ENCODE measurements around a stretch of chr15.

DNA sequence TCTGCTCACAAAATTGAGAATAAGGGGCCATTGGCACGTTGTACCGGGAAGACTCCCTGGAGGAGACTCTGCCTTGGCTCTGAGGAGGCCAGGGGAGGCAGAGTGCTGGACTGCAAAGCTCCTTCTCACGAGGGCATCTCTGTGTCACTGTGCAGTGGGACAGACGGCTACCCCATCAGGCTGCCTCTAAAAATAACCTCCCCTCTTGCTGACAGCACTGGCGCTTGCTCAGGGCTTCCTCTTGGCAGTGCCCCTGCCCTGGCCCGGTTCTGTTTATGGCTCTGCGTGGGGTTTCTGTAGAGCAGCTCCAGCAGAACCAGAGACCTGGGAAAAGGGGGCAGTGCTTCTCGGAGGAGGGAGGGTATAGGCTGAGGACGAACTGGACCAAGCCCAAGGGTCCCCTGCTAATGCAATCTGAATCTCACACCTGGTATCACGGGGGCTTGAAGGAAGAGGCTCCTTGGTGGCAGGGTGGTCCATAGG lies 63.1 kb upstream of the TLE3 start:
- RRBS: no CpG with 5 or more reads among the region's 10 CpGs

DNA sequence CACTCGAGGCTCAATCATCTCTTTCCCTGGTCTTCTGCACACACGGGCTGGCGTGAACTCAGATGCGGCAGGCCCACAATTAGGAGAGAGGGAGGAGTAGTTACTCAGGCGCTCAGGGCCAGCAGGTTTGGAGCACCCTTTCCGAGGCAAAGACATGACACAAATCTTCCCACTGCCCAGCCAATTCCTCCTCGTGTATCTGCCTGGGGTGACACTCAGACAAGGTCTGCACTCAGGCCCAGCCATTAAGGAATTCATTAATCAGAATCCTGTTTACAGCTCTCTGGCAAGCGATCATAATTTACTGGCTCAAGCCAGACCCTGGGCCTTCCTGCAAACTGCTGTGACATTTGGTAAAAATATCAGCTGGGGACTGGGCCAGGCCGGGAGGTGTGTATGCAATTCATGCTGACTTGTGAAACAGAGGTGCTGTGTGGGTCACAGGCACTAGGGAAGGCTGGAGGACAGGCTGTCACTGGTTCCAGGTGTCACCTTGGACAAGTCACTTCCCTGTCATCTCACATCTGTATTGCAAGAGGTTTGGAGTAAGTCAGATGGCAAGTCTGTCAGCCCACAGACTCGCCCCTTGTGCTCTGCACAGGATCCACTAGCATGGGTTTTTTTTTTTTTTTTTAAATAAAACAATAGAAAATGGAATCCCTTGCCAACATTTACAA lies 68.2 kb upstream of the TLE3 start:
- RRBS: no CpG with 5 or more reads among the region's 10 CpGs

- RRBS: no CpG with 5 or more reads among the region's 17 CpGs
Observed at GRCh38 chr15:70180805-70181456, 83.2 kb upstream of the TLE3 start.

GRCh38 chr15:70195630-70196502 lies 98.1 kb upstream of the TLE3 start:
- RRBS: 41% methylated on average over 3 of the region's 12 CpGs

DNA sequence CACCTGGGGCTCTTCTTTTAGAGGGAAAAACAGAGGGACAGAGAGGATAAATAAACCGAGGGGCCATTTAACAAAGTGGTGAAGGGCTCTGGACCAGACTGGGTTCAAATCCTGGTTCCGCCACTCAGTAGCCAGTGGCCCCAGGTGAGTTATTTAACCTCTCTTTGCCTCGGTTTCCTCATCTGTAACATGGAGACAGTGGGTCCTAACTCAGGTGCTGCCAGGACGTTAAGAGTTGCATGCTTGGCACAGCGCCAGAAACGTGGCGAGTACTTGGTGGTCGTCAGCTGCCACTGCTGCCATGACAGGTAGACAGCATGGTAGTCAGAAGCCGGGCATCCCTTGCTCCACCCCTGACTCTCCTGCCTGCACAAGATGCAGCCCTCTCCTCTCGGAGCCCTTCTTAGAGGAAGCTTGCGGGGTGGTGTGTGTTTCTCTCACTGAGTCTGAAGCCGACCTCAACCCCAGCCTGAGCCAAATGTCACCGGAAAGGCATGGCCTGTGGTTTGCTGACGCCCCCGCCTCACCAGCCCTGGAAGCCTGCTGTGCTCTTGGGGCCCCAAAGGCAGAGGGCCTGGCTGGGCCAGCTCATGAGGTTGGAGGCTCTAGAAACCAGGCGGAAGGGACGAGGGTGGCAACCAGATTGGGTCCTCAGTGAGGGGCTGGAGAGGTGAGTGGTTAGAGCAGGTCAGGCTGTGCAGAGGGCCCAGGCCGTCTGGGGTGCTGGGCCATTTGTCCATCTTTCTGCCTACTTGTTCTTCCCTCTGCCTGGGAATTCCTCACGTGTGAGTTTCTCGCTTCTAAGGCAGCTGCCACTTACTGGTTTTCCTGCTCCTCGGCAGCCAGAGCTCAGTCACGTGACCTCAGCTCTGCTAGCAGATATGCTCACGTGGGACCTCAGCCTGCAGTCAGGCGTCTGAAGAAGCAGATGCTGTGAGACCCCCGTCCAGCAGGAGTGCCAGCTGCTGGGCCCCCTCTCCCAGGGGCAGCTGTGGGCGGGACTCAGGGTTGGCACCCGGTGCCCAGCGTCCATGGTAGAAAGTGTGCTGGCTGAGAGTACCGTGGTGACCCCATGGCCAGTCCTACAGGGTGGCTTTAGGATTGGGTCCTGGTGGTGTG lies 160.9 kb upstream of the TLE3 start:
- RRBS: no CpG with 5 or more reads among the region's 29 CpGs

- RRBS: no CpG with 5 or more reads among the region's 7 CpGs
Observed at GRCh38 chr15:70267844-70268329, 170.2 kb upstream of the TLE3 start.

GRCh38 chr15:70319436-70320054 lies 221.8 kb upstream of the TLE3 start:
- RRBS: no CpG with 5 or more reads among the region's 7 CpGs

GRCh38 chr15:70348810-70349537 lies 251.3 kb upstream of the TLE3 start:
- RRBS: no CpG with 5 or more reads among the region's 15 CpGs

DNA sequence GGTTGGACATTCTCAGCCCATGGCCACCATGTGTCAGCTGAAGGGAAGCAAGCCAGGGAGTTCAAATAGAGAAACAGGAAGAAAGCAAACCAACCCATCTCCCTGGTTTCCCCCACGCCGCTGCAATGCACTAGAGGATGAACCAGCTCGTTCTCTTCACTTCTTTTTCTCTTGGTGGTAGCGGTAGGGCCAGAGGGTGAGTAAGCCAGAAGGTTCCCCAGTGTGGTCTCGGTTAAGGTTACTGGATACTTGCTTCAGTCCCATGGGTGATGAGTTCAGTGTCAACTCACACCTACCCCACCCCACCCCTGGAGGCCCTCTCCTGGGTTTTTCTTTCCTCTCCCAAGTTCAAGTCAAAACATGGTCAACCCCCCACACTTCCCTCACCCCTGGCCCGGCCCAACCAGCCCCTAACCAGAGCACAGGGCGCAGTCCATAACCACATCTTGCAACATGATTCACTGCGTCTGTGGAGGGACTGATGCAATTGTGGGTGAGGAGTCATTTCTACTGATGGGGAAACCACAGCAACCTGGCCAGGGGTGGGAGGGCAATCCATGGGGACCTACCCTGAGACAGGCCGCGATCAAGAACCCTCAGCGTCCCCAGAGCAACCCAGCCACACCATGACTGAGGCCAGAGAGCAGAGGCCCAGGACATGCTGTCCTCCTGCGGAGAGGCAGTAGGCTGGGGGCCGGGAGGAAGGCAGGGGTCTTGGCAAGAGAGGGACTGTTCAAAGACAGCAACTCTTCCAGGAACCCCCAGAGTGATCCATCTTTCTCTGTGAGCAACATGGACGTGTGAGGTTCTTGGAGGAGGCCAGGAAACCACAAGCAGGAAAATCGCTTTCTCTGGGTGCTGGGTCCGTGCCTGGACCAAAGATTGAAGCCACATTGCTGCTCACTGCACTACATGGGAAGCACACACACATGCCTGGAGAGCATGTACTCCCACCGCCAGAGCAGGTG lies 276.6 kb downstream of the UACA start:
- RRBS: no CpG with 5 or more reads among the region's 17 CpGs

- RRBS: 44% methylated on average over 2 of the region's 10 CpGs
Observed at GRCh38 chr15:70534884-70535609, 228.3 kb downstream of the UACA start.

- RRBS: no CpG with 5 or more reads among the region's 3 CpGs
Observed at GRCh38 chr15:70698493-70699388, 64.6 kb downstream of the UACA start.

DNA sequence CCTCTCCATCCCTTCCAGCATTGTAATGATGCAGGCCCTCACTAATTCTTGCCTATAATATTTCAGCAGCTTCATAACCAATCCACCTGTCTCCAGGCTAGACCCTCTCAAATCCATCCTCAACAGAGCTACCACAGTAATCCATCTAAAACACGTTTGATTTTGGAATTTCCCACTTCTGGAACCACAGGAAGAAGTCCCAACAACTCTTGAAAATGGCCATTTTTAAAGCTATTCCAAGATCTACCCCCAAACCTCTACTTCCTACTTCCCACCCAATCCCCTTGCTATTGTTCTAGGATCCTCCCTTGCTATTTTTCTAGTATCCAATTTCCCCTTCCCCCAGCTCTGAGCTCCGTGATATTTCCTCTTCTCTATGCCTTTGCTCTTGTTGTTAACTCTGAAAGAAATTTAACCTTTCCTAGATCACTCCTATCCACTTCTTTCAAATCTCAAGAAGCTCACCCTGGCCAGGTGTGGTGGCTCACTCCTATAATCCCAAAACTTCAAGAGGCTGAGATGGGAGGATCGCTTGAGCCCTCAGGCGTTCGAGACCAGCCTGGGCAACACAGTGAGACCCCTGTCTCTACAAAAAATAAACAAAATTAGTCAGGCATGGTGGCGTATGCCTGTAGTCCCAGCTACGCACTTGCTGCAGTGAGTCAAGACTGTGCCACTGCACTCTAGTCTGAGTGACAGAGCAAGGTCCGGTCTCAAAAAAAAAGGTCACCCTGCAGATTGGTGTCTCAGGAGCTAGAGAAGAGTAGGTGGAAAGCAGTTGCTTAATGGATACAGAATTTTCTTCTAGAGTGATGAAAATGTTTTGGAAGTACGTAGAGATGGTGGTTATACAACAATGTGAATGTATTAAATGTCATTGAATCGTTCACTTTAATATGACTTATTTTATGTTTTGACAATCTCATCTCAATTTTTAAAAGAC lies 13.0 kb downstream of the UACA start:
- RRBS: no CpG with 5 or more reads among the region's 10 CpGs

GRCh38 chr15:70852309-70852796 lies 1.6 kb downstream of the LARP6 start:
- RRBS: no CpG with 5 or more reads among the region's 5 CpGs

GRCh38 chr15:71093216-71093991 lies 21.9 kb upstream of the THSD4 start:
- RRBS: no CpG with 5 or more reads among the region's 9 CpGs

- RRBS: no CpG with 5 or more reads among the region's 10 CpGs
Observed at GRCh38 chr15:71114239-71114721, 991 bp upstream of the THSD4 start.

DNA sequence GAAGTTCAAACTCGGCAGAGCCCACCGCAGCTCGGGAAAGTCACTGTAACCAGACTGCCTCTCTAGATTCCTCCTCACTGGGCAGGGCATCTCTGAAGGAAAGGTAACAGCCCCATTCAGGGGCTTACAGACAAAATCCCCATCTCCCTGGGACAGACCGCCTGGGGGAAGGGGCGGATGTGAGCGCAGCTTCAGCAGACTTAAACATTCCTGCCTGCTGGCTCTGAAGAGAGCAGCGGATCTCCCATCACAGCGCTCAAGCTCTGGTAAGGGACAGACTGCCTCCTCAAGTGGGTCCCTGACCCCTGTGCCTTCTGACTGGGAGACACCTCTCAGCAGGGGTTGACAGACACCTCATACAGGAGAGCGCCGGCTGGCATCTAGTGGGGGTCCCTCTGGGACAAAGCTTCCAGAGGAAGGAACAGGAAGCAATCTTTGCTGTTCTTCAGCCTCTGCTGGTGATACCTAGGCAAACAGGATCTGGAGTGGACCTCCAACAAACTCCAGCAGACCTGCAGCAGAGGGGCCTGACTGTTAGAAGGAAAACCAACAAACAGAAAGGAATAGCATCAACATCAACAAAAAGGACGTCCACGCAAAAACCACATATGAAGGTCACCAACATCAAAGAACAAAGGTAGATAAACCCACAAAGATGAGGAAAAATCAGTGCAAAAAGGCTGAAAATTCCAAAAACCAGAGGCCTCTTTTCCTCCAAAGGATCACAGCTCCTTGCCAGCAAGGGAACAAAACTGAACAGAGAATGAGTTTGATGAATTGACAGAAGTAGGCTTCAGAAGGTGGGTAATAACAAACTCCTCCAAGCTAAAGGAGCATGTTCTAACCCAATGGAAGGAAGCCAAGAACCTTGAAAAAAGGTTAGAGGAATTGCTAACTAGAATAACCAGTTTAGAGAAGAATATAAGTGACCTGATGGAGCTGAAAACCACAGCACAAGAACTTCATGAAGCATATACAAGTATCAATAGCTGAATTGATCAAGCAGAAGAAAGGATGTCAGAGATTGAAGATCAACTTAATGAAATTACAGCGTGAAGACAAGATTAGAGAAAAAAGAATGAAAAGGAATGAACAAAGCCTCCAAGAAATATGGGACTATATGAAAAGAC lies 150.9 kb downstream of the THSD4 start:
- RRBS: no CpG with 5 or more reads among the region's 13 CpGs

DNA sequence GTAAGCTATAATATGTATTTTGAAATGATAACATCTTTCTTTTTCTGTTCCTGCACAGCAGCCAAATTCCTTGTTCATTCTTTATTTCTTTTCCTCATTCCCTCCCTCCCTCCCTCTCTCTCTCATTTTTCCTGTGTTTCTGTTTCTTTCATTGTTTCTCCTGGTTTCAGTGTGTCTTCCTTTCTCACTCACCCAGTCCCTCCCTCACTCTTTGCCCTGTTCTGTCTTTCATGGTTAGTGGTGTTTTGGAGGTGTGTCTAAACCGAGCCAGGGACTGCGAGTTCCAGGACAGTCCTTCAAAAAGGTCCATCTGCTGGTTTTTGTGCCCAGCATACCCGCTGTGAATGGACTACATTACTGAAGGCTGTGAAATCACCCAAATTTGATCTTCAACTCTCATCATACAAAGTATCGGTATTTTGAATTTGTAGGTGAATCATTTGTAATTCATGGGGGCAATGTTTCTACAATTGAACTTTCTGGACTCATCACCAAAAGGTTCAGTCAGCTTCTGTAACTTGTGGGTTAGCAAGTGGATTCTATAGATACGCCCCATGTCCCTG lies 165.3 kb downstream of the THSD4 start:
- RRBS: no CpG with 5 or more reads among the region's 5 CpGs

GRCh38 chr15:71385364-71385652 lies 270.0 kb downstream of the THSD4 start:
- RRBS: no CpG with 5 or more reads among the region's 4 CpGs

DNA sequence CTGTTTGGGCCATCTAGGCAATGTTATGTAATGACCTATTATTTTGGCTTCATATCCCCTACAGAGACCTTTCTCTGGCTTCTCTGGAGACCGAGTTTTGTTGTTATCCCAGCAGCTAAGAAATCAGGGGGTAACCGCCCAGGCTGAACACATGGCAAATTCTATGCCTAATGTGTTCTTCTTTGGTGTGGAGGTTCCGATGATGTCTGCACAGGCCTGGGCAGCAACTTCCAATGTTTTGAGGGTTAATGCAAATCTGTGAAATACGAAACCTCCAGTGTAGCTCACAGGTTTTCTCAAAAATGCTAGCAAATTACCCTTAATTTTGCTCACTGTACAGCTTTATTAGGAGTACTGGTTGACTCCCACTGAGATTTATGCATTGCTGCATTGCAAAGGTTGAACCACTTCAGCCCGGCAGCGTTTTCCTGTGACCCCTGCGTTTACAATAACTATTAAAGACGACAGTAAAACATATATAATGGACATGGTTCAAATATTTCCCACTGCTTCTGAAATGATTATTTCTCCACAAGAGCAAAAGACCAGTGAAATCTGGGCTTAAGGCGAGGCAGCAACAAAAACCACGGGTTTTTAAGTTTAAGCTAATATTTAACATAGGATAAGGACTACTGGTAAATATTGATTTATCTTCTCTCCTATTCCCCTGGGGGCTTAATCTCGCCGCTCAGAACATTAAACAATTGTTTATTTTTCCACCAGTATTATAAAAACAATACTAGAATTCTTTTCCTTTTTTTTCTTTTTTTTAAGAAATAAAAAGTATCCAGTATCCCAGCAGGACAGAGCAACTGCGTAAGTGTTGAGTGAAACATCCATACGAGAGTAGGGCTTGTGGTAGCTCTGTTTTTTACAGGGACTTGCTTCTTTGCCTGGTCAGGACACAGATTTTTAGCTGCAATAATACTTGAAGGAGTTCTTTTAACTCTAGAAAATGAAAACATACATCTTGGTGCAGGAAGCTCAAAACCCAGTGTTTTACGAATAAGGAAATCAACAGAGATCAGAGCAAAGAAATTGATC lies 298.1 kb upstream of the NR2E3 start:
- RRBS: no CpG with 5 or more reads among the region's 15 CpGs

Data from amniotic epithelial cell (primary cell).